Diencephalon (tissue), 2 donors: Measurements from ENCODE around the gene MACC1.

DNA sequence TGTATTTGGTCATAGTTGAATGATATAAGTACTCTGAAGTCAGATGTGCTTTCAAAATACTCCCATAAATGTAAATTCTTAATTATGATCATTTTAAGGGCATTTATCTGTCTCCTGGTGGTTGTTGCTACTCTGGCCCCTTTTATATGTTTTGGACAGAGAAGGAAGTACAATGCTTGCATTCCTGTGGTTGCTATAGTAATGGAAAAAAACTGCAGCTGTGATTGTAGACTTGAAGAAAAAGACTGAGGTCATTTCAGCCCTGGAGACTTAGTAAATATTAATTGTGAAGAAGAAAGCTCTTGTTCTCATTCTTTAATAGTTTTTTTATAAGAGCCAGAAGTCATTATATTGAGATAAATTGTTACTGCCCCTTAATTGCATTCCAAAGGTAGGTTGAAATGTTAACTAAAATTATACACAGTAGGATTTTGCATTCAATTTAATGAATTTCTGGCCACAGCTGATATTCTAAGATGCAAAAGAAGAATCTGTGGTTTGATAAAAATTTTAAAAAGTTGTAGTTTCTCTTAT is 70.3 kb upstream of the FERD3L start:
- RAMPAGE, long total RNA: no peak

DNA sequence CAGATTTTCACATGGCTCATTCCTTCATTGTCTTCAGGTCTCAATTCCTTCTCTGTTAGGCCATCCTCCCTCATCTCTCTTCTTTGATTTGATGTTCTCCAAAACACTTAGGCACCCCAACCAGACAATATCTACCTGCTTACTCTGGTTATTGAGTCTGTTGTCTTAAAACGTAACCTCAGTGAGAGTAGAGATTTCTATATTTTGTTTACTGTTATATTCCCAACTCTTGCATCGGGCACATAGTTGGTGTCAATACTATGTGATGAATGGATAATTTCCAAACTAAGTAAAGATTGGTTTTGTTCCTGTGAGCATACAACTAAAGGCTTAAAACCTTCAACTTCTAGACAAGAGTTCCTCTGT is 263.2 kb upstream of the FERD3L start:
- RAMPAGE, long total RNA: no peak

GRCh38 chr7:19772270-19772784 is 1.1 kb downstream of the TMEM196 start:
- RAMPAGE, long total RNA: no peak

- RAMPAGE, long total RNA: no peak
These were observed 214.7 kb downstream of the MACC1 start for GRCh38 chr7:20002567-20002819.

DNA sequence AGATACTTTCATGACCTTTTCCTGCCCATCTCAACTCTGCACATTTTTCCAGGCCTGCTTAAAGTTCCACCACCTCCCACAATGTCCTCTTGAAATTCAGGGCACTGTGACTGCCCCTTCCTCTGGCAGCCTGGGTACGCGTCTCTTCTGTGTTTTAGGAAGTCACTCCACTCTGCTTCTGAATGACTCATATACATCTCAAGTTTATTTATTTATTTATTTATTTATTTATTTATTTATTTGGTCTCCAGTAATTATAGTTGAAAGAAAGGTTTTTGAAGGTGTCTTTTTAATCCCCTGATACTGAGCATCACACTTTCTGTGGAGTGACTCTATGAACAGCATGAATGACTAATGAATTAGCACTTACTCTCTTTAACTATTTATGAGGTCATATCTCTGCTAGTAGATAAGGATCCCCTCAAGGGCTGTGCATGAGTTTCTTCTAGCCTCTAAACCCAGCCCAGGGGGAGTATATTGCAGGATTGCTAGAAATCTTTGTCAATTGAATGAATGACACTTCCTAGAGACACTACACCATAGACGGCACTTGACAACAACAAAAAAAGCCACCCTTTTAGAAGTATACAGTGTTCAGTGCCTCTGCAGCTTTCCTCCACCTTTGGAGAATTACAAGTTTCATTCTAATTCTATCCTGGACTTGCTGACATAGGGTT is 2.2 kb downstream of the MACC1 start:
- RAMPAGE, long total RNA: no peak

GRCh38 chr7:20217160-20218032 is at the start of gene MACC1:
Gene MACC1 (minus strand): TSS chr7:20217384.
- RAMPAGE, long total RNA: no peak

DNA sequence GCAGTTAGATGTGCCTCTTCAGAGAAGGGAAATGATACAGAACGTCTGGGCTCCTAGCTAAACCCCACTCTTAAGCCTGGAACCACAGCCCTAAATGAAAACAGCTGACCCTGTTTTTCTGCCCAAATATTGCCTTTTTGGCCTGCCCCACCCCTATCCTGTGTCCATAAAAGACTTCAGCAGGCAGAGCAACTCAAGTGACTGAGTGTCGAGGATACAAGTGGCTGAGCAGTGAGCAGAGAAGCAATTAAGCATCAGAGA is 111.5 kb downstream of the ITGB8 start:
- RAMPAGE, long total RNA: no peak

DNA sequence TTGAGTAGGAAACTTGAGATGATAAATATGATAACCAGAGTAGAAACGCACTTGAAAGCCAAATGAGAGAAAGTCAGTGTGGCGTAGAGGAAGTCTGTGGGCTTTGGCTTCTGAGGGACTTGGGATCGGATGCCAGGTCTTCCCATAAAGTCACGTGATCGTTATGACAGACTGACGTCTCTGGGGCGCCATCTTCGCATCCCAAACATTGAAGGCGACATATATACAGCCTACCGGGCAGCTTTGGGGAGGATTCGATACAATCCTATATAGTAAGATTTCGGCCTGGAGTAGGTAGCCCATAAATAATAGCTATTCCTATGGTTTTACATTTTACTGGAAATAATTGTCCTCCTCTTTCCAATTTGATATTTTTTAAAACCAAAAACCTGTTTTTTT is 16.4 kb upstream of the ABCB5 start:
- RAMPAGE, long total RNA: no peak

GRCh38 chr7:20784333-20784654 is 2.4 kb downstream of the SP8 start:
- RAMPAGE, long total RNA: no peak

- RAMPAGE, long total RNA: no peak
These were observed 1.1 kb downstream of the SP8 start for GRCh38 chr7:20785299-20786195.

DNA sequence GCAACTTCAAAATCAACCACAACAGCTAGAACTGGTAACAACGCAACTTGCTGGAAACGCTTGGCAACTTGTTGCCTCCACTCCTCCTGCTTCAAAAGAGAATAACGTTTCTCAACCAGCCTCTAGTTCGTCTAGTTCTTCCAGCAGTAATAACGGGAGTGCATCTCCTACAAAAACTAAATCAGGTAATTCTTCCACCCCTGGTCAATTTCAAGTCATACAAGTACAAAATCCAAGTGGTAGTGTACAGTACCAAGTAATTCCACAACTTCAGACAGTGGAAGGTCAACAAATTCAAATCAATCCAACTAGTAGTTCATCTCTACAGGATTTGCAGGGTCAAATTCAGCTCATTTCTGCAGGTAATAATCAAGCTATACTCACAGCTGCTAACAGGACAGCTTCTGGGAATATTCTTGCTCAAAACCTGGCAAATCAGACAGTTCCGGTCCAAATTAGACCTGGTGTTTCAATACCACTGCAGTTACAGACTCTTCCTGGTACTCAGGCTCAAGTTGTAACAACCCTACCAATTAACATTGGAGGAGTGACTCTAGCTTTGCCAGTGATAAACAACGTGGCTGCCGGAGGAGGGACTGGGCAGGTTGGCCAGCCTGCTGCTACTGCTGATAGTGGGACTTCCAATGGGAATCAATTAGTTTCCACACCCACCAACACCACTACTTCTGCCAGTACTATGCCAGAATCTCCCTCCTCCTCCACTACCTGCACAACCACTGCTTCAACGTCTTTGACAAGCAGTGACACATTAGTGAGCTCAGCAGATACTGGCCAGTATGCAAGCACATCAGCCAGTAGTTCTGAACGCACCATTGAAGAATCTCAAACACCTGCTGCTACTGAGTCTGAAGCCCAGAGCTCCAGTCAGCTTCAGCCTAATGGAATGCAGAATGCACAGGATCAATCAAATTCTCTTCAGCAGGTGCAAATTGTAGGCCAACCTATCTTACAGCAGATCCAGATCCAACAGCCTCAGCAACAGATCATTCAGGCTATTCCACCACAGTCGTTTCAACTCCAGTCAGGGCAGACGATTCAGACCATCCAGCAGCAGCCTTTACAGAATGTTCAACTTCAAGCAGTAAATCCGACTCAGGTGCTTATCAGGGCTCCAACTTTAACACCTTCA is 1.9 kb downstream of the SP4 start:
- RAMPAGE, long total RNA: no peak

- RAMPAGE, long total RNA: no peak
These were observed 3.5 kb upstream of the CDCA7L start for GRCh38 chr7:21949111-21949593.

DNA sequence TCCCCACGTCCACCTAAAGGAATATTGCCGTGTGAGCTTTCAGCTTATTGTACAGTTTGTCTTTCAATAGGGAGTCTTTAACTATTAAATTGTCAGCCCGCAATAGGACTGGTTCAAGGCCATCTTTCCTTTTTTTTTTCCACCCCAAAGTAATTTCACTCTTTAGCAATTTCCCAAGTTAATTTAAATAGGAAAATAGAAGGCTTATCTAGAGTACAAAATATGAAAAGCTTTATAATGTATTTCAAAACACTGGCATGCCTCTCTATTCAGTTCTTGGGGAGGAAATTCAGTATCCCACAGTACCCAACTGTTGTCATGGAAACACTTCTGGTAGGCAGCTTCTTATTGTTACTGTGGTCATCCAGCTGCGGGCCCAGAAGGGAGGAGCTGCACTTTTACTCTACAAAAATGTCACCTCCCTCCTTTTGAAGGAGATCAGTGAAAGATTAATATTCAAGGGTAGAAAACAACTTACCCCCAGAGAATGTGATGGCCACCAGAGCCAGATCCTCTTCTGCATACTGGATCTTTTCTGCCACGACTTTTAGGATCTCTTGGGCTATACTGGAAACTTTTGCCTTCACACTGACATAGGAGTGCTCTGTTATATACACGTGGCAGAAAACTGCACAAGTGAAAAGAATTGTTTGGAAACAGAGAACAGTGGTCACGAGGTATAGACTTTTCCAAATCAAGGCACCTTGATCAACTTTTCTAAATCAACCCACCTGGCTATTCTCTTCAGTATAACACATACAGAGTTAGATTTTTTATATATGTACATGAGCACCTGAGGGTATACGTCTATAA is 202.8 kb downstream of the RAPGEF5 start:
- RAMPAGE, long total RNA: no peak

DNA sequence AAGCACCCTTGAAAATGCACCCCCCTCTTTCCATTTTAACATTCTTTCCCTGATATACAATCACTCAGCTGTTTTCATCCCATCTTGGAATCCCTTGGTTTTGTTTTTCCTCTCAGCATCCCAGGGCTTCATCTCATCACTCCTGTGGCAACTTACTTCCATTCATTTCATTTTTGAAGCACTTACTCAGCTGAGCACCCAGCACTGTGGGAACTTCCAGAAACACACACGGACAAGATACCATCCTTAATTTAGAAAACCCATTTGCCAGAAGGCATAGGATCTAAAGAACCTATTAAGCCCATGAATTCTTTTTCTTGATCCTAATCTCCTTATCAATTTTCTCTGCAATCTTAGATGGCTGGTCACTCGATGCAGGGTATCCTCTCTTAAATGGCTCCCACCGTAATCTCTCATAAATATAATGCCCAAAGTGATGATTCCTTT is 36.4 kb downstream of the RAPGEF5 start:
- RAMPAGE, long total RNA: no peak

- RAMPAGE, long total RNA: no peak
These were observed 5.5 kb downstream of the RAPGEF5 start for GRCh38 chr7:22351315-22351916.

GRCh38 chr7:22488047-22488444 is 11.9 kb downstream of the STEAP1B start:
- RAMPAGE, long total RNA: no peak

GRCh38 chr7:22703493-22703926 is 23.5 kb upstream of the IL6 start:
- RAMPAGE, long total RNA: no peak

GRCh38 chr7:22723713-22723965 is 3.4 kb upstream of the IL6 start:
- RAMPAGE, long total RNA: no peak

DNA sequence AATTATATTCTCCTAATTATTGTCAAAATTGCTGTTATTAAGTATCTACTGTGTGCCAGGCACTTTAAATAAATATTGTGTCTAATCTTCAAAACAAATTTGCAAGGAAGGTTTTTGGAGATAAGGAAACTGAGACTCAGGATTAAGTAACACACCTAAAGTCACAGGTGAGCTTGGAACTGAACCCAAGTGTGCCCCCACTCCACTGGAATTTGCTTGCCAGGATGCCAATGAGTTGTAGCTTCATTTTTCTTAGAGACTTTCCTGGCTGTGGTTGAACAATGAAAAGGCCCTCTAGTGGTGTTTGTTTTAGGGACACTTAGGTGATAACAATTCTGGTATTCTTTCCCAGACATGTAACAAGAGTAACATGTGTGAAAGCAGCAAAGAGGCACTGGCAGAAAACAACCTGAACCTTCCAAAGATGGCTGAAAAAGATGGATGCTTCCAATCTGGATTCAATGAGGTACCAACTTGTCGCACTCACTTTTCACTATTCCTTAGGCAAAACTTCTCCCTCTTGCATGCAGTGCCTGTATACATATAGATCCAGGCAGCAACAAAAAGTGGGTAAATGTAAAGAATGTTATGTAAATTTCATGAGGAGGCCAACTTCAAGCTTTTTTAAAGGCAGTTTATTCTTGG is 1.5 kb downstream of the IL6 start:
- RAMPAGE, long total RNA: no peak

DNA sequence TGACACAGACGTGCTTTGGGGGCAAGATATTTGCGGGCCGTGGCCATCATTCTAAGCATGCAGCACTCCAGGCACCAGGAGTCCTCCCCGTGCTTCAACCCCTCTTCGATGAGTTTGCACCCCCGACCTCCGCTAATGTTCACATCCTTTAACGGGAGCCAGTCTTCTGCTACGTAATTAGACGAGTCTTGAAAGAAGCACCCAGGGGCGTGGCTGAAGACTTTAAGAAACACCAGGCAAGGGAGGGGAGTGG is 30.9 kb upstream of the TOMM7 start:
- RAMPAGE, long total RNA: no peak